Sciatic nerve (tissue), 1 donor: ENCODE measurements around a stretch of chr13.

DNA sequence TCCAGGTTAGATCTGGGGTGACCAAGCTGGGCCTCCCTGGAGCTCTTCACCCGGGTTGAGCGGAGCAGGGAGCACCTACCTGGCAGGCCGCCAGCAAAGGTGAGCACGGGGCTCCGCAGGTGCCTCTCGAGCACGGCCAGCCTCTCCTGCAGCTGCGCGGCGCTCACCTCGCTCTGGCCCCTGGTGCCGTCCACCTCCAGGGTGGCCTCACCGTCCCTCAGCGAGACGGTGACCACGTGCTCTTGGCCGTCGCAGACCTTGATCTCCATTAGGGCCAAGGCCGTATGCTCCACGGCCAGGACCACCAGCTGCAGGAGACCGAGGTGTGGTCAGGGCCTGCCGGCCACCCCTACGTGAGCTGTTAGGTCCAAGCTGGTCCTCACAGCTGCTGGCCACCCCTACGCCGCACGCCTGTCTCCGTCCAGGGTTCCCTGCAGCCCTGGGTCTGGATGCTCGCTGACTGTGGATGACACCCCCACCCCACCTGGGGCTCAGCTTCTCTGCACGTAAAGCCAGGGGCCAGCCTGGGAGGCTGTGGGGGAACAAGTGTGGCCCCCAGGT is 41.9 kb downstream of the GAS6 start:
- PRO-cap, result no peak

GRCh38 chr13:113859125-113859452 is 4.8 kb downstream of the GAS6 start:
- PRO-cap, result no peak

DNA sequence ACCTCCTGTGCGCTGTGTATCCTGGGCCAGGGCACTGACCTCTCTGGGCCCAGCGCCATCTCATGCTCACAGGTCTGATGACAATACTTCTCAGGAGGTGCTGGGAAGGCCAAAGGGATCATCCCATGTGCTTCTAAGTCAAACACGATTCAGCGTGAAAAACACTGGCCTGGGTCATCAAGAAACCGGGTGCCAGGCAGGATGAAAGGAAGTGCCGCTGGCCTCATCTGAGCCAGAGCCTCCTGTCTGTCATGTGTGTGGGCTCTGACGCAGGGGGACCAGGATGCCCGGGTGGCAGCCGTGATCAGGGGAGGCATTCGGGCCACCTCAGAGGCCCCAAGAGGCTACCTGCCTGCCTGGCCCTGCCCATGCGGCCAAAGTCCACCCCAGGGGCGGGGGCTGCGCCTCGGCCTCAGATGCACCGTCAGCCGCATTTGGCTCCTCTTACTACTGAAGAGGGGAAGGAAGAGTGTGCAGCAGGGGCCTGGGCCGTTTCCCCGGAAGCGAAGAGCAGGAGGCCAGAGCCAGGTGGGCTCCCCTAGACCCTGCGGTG is 34.1 kb downstream of the C13orf46 start:
- PRO-cap, result no peak

DNA sequence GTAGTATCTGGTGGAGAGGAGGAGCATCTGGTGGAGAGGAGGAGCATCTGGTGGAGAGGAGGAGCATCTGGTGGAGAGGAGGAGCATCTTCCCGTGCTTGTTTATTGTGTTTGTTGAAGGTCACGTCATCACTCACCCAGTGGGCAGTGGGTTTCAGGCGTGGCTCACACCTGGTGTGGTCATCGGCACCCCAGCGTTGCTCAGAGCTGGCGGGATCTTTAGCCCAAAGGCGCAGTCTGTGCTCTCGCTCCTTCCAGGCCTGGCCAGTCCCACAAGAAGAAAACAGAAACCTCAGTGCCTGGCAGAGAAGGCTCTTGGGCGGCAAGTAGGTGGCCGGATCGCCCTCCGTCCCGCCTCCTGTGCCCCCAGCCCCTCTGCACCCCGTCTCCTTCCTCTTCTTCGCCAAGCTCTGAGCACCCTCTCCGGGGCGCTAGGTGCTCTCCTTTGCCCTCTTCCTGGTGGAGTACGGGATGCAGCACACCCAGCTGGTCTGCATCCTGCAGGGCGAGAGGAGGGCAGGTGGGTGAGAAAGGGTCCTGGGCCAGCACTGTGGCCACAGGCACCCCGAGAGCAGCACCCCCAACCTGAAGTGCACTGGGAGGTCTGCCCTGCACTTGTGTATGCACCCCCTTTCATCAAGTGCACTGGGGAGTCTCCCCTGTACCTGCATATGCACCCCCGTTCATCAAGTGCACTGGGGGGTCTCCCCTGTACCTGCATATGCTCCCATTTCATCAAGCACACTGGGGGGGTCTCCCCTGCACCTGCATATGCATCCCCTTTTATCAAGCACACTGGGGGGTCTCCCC is 17.3 kb downstream of the C13orf46 start:
- PRO-cap, result no peak

DNA sequence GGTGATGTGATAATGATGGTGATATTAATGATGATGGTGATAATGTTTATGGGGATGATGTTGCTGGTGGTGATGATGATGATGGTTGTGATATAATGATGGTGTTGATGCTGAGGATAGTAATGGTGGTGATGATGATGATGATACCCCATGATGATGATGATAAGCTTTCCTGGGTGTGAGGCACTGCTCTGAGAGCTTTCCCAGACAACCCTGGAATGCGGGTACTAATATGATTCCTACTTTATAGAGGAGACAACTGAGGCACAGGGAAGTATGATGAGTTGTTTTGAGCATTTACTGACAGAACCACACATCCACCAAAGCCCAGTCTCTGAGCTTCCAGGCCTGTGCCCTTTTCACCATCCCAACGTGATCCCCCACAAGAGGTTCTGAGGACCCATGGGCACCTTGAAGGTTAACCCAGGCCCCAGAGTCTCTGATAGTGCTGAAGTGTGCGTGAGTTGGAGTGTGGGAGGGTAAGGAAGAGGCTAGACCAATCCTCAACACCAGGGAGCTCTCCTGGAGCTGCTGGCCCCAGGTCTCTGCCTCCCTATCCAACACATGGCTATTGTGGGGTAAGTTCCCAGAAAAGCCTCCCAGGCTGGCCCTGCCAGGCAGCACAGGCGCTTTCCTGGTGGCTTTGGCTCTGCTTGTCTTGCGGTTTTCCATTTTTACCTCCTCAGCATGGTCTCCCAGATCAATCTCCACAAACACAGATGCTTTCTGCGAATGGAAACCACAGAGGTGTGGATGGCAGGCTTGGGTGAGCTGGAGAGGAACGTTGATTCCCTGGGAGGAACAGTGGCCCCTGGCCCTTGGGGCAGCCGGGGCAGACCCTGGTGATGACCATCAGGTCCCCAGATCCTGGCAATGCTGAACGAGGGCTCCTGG is 7.0 kb downstream of the C13orf46 start:
- PRO-cap, result no peak

DNA sequence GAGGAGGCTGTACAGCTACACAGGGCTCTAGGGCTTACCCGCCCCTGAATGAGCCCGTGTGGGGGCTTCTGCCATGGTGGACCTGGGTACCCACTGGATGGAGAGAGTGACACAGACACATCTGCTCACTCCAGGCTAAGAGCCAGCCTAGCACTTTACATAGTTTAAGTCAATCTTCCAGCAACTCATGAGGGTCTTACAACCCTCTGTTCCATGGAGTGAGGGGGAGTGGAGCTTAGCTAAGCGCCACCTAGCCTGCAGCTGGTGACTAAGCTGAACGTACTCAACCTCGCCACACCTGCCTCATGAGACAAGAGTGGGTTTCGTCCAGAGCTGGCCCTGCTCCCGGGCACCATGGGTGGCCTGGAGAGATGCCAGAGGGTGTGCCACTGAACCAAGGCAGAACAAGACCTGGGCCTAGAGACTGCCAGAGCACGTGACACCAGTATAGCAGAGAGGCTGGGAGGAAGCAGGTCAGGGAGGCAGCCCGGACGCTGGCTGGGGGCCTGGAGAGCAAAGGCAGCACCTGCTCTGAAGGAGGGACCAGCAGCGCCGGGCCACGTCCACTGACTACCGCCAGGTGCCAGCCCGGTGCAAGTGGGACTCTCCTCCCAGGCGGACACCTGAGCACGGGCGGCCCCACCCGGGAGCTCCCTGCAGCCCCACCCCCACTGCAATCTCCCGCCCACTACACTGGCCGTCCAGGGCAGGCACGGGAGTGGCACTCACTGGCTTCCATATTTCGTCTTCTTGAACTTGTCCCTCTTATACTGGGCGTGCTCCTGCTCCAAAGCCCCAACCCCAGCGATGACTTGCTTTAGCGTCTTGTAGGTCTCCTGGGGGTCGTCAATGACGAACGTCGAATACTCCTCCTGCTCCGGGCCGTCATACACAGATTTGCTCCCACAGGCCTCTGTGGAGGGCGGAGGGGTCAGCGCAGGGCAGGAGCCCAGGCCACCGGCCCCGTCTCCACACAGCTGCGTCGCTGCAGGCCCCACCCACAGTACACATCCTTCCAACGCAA is 7.4 kb upstream of the C13orf46 start:
- PRO-cap, result unidirectional peak, plus-strand start at position 453 of the sequence

- PRO-cap, result no peak
Measured at GRCh38 chr13:114001302-114001990, 27.6 kb upstream of the C13orf46 start.

DNA sequence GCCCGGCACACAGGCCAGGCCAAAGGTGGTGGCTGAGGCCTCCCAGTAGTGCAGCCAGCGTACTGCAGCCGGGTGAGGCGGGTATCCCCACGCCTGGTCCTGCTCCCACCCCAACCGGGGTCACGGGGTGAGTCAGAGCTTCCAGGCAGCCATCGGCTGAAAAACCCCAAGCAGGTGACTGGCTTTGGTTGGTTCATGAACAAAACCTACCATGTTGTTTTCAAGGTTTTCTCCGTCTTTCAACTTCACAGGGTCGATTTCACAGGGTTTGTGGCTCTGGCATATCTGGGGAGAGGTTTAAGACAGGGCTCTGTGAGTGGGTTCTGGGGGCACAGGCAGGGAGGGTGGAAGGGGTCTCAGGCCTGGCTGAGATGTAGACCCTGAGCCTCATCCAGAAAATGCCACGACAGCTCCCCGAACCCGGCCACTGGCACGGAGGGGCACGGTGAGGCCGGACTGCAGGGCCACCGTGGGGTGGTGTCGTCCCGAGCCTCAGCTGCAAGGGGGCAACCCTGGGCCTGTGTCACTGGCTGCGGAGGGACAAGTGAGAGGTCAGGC is 42.2 kb upstream of the C13orf46 start:
- PRO-cap, result no peak

DNA sequence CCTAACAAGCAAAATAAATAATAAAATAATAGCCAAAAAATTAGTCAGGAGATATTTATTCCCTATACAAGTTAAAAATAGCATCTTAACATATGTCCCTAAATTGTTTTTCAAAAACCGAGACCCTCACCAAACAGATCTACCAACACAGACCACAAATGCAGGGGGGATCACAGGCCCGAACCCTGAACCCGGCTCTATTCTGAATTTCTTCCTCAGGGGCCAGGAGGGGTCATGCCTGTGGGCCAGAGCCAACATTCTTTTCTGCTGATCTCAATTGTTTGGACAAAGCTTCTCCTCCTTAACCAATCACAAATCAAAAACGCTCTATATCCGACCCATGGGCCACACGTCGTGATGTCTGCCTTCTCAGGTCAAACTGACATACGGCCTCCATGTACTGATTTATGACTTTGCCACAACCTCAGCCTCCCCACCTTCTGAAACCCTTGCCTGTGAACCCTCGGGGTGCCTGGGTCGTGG is 58.2 kb upstream of the C13orf46 start:
- PRO-cap, result no peak

- PRO-cap, result bidirectional peak, plus-strand start at chr13:114036418, minus-strand start at chr13:114036137
Measured at GRCh38 chr13:114036251-114036609, 62.4 kb upstream of the C13orf46 start.

DNA sequence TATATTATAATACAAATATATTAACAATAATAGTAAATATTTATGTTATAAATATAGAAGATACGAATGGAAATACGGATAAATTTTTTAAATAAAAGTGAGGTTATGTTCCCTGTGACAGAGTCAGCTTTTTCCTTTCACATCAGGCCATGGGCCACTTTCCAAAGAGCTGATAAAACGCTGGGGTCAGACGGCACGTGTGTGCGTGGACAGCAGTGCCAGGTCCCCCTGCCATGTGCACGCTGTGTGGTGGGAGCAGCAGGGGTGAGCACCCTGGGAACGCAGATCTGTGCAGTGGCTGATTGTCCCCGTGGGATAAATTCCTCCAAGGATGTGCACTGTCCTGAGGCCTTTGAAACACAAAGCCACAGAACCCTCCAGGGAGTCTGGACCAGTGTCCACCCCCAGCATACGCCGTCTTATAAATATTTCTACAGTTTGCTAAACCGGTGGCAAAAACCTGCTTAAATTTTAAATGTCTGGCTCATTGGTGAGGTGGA is 69.0 kb downstream of the RASA3 start:
- PRO-cap, result no peak

DNA sequence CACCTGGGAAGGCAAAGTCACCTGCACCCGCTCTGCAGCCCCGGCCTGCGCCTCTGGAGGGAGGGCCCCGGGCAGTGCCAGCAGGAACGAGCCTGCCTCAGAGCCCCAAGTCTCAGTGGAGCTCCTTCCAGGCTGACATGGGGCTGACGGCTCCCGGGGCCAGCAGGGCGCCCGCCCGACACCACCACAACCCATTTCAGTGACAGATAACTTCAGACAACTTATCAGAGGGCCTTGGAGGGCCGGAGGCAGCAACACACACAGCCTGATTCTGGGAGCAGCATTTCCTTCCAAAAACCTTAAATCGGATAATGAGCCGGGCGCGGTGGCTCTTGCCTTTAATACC is 44.9 kb downstream of the RASA3 start:
- PRO-cap, result no peak

- PRO-cap, result no peak
Measured at GRCh38 chr13:114111173-114112245, 20.9 kb downstream of the RASA3 start.

GRCh38 chr13:114118557-114119760 is 13.5 kb downstream of the RASA3 start:
- PRO-cap, result bidirectional peak, plus-strand start at chr13:114119389, minus-strand start at chr13:114119240

GRCh38 chr13:114124183-114124778 is 8.1 kb downstream of the RASA3 start:
- PRO-cap, result no peak

- PRO-cap, result bidirectional peak, plus-strand start at chr13:114129202, minus-strand start at chr13:114129051
Measured at GRCh38 chr13:114128602-114129637, 3.5 kb downstream of the RASA3 start.

- PRO-cap, result no peak
Measured at GRCh38 chr13:114150854-114151342, 18.5 kb upstream of the RASA3 start.

- PRO-cap, result no peak
Measured at GRCh38 chr13:114156347-114156630, 22.8 kb upstream of the CFAP97D2 start.

GRCh38 chr13:114228139-114228607 is 6.5 kb upstream of the CDC16 start:
- PRO-cap, result no peak

DNA sequence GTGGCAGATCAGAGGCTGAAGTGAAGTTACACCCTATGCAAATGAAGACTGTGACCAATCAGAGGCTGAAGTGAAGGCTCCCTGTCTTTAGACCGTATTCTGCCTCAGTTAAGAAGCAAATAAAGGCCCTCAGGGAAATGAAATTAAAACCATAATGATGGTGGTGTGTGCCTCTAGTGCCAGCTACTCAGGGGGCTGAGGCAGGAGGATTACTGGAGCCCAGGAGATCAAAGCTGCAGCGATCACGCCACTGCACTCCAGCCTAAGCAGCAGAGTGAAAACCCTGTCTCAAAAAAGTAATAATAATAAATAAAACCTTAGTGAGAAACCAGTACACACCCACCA is 12.9 kb upstream of the UPF3A start:
- PRO-cap, result no peak